Vagina (tissue), 1 donor: ENCODE data around the genes CCNB1 and MAP1B.

- PRO-cap: no peak
- RAMPAGE, long total RNA: no peak
Observed at GRCh38 chr5:68759420-68760046, 334.3 kb upstream of the SLC30A5 start.

- PRO-cap: no peak
- RAMPAGE, long total RNA: no peak
Observed at GRCh38 chr5:69083445-69083805, 10.4 kb upstream of the SLC30A5 start.

DNA sequence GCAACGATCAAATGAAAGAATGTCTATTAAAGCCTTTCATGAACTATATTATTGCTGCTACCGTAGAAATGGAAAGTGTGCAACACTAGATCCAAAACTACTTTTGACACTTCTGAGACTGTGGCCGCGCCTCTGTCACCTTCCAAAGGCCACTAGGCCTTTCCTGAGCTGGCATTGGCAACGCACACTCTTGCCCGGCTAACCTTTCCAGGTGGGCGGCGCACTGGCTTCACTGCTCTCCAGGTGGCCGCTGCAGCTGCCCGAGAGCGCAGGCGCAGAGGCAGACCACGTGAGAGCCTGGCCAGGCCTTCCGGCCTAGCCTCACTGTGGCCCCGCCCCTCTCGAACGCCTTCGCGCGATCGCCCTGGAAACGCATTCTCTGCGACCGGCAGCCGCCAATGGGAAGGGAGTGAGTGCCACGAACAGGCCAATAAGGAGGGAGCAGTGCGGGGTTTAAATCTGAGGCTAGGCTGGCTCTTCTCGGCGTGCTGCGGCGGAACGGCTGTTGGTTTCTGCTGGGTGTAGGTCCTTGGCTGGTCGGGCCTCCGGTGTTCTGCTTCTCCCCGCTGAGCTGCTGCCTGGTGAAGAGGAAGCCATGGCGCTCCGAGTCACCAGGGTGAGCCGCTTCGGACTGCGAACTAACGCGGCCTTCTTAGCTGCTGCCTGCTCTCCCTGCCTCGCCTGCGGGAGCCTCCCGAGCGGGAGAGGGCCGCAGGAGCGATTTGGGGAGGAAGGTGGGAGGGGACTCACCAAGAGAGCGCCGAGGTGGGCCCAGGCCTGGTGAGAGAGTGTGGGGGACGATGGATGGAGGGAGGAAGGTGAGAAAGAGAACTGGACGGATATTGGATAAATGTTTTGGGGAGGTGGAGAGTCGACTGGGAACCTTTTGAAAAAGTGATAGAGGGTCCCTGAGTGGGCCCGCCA is at the start of gene CCNB1:
Gene CCNB1 (plus strand): TSS at position 483 of the 924 bp plus-strand sequence.
- PRO-cap: bidirectional peak, plus-strand start at position 483 of the sequence, minus-strand start at position 258 of the sequence
- RAMPAGE, long total RNA: start-site peak on the plus strand centred at position 481 of the sequence, 26 bp wide, 94 reads

DNA sequence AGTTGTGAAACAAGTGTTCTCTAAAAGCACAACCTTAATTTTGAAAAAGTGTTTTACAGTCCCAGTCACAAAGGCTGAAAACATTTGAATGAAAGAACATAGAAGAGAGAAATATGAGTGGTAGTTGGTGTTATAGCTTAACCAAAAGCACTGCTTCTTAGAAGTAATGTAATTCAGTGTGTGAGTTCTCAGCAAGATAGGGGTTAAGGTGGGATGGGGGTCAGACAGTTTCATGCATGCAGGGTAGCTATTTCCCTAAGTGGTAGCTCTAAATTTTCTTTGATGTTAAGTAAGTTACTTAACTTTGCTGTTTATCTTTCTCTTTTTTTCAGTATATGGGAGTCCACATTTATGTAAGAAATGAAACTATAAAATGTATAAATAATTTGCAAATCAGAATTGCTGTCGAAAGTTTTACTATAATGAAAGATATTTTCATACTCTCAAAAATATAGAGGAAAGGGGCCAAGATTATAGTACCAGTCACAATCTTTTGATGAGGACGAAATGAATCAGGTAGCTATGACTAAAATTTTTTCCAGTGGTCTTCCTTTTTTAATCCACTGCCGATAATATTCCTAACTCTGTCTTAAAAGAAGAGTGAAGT is 2.2 kb downstream of the RAD17 start:
- PRO-cap: no peak
- RAMPAGE, long total RNA: no peak

DNA sequence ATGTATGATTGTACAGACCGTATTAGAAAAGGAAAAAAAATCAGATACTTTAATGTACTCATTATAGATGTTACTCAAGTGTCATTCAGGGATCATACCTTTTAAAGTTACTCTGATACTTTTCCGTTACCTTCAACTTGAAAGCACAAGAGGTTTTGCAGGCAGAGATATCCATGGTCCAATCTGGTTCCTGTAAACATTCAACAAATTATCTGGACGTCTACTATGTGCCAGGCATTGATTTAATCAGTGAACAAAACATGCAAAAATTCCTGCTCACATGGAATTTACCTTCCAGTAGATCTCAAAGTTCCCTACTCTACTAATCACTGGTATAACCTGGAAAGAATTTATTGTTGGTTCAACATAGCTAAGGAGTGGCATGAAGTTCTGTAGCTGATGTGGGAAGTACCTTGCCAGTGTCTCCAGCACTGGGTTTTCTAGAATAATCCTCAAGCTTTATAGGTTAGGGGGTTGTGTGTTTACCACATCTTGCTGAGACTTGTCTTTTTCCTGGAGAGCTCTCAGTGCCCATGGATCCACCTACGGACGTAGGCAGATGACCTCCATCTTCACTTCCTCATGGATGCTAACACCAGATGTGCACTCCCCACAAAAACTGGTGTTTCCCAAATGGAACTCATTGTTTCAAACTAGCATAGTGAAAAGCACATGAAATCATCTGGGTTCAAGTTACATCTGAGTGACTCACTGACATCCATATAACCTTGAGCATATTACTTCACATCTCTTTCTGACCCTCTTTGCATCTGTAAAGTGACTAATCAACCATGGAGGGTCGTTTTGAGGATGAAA is 9.9 kb downstream of the OCLN start:
- PRO-cap: no peak
- RAMPAGE, long total RNA: no peak

- PRO-cap: no peak
- RAMPAGE, long total RNA: start-site peak on the plus strand at chr5:69526555-69526652, 8 reads
Observed at GRCh38 chr5:69525954-69526801, 33.6 kb downstream of the OCLN start.

- PRO-cap: no peak
- RAMPAGE, long total RNA: no peak
Observed at GRCh38 chr5:71748321-71748887, 29.3 kb downstream of the CARTPT start.

DNA sequence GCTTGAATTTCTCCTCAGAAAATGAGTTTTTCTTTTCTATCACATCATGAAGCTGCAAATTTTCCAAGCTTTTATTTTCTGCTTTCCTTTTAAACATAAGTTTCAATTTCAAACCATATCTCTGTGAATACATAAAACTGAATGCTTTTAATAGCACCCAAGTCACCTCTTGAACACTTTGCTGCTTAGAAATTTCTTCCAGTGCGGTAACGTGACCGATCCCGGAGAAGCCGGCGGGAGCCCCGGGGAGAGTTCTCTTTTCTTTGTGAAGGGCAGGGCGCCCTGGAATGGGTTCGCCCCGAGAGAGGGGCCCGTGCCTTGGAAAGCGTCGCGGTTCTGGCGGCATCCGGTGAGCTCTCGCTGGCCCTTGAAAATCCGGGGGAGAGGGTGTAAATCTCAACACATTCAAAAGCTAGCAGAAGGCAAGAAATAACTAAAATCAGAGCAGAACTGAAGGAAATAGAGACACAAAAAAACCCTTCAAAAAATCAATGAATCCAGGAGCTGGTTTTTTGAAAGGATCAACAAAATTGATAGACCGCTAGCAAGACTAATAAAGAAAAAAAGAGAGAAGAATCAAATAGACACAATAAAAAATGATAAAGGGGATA is 131.7 kb downstream of the CARTPT start:
- PRO-cap: no peak
- RAMPAGE, long total RNA: no peak

DNA sequence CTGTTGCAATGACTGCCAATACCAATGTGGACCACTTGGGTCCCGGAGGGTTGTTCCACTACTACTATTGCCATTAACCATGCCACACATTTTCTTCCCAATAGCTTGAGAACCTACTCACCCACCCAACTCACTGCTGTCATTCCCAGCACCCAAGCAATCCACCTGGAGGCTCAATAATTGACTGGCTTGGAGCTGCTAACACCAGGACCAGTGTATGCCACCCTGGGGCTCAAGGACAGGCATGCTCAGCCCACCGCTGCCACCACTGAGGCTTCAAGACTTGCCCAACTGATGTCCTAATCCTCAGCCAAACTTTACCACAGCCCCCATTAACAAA is 190.9 kb upstream of the MAP1B start:
- PRO-cap: no peak
- RAMPAGE, long total RNA: no peak

DNA sequence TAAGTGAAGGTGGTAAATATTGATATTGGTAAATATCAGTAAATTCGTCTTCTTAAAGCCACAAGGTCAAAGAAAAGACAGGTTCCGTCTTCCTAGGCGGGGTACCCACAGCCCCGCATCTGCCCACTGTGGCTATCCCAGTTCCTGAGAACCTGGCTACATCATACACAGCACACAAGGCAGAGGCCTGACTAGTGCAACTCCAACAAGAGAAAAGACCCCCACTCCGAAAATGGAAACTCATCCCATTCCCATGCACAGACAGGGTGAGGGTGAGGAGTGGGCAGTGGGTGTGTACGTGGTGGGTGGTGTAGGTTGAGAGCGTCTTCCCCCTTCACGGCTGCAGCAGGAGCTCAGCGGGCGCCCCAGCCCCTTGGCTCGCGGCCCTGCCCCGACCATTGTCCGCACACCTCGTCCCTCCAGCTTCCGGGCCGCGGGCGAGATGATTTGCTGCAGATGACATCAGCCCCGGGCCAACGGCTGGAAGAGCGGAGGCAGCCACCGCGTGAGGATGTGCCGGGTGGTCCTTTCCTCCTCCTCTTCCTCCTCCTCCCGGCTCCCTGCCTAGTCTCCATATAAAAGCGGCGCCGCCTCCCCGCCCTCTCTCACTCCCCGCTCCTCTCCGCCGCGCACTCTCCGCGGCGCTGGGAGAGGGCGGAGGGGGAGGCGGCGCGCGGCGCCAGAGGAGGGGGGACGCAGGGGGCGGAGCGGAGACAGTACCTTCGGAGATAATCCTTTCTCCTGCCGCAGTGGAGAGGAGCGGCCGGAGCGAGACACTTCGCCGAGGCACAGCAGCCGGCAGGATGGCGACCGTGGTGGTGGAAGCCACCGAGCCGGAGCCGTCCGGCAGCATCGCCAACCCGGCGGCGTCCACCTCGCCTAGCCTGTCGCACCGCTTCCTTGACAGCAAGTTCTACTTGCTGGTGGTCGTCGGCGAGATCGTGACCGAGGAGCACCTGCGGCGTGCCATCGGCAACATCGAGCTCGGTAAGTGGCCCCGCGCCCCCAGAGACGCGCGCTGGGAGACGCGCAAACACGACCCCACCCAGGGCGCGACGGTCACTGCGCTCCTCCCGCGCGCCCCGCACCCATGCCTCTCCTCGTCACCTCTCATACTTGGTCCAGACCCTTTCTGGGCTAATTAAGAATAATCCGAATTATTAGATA is at the start of gene MAP1B:
Gene MAP1B (plus strand): TSS at position 747 of the 1,167 bp plus-strand sequence.
- PRO-cap: bidirectional peak, plus-strand start at position 752 of the sequence, minus-strand start at position 646 of the sequence
- RAMPAGE, long total RNA: start-site peak on the plus strand centred at position 729 of the sequence, 67 bp wide, 2,530 reads

DNA sequence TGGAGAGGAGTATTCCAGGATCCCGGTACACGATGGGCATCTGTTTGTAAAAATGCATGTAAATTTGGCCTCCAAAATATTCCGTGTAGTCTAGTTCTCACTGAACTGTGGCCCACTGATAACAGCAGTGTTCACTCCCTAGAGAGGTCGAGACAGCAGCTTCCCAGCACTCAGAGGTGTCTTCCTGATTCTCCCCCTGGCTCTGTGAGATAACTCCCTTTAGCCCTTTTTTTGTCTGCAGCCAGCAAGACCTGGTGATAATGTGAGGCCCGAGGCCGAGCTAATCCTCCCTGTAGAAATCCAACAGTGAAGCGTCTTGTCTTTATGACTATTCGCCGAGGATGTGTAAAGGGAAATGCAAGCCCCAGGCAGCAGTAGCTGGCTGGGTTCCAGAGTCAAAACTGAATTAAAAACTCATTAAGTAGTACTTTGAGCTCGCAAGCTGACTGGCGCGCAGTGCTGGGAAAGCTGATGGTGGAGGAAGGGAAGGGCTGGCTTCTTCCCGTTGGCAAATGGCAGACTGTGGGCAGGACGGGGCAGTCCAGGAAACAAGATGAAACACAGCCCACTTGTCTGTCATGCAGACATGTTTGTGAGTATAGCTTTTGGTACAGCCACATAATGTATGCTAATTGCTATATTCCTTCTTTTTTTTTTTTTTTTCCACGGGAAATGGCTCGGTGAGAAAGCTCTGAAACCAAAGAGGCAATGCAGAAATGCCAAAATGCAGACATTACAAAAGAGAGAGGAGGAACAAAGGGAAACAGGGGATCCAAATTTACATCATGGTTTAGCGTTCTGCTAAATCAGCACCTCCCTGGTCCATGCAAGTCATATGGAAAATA is 59.3 kb downstream of the MAP1B start:
- PRO-cap: no peak
- RAMPAGE, long total RNA: no peak

GRCh38 chr5:72281878-72282664 is 38.0 kb downstream of the MRPS27 start:
- PRO-cap: no peak
- RAMPAGE, long total RNA: no peak

DNA sequence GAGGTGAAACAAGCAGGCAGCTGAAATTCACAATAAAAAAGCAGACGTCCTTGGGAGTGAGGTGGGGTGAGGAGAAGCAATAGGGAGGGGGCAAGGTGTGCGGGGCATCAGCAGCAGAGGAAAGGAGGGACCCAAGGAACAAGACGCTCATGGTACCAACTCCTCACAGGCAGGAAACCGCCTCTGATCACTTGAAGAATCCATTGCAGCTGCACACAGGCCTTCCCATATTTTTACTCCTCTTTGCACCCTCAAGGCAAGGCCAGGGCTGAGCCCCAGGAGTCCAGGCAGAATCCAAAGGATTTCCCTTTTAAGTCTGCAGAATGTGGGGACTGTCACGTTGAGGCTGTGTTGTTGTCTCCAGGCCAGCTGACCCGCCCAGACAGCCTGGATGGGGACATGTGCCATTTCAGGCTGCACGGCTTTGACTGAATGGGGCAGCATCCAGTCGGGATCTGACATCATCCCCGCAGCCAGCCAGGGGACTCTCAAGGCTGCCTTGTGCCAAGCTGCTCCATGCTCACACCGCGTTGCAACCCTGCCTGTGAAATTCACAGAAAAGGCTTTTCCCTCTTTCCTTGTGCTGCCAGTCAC is 2.1 kb upstream of the ZNF366 start:
- PRO-cap: unidirectional peak, minus-strand start at position 457 of the sequence
- RAMPAGE, long total RNA: no peak

DNA sequence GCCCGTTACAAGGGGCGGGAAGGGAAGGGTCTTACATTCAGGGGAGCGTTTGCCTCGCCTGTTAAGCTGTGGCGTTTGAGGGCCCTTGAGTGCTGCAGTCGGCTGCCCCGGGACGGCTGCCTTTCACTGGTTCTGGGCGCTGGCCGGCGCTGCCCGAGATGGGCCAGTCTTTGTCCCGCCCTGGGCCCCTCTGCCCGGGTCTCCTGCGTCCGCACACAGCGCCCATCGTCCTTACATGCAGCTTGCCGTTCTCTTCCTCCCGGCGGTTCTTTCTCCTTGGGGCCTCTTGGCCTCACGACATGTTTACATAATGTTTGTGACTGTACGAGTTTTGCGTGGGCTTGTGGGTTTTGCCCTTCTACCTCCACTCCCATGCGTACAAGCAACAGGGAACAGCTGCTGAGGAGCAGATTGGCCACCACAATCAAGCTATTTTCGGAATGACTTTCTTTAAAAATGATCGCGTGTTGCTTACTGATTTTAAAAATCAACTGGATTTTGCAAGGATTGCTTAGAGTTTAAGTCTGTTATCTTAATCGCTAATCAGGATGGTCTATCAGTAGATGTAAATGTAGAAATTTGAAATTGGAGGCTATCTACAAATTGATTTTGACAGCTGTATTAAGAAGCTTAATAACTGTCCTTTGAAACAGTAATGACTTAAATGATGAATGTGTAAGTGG is 695 bp downstream of the TNPO1 start:
- PRO-cap: no peak
- RAMPAGE, long total RNA: no peak

- PRO-cap: no peak
- RAMPAGE, long total RNA: no peak
Observed at GRCh38 chr5:72866595-72867322, 50.3 kb downstream of the TNPO1 start.

GRCh38 chr5:72913686-72914439 is 42.0 kb upstream of the FCHO2 start:
- PRO-cap: no peak
- RAMPAGE, long total RNA: no peak

DNA sequence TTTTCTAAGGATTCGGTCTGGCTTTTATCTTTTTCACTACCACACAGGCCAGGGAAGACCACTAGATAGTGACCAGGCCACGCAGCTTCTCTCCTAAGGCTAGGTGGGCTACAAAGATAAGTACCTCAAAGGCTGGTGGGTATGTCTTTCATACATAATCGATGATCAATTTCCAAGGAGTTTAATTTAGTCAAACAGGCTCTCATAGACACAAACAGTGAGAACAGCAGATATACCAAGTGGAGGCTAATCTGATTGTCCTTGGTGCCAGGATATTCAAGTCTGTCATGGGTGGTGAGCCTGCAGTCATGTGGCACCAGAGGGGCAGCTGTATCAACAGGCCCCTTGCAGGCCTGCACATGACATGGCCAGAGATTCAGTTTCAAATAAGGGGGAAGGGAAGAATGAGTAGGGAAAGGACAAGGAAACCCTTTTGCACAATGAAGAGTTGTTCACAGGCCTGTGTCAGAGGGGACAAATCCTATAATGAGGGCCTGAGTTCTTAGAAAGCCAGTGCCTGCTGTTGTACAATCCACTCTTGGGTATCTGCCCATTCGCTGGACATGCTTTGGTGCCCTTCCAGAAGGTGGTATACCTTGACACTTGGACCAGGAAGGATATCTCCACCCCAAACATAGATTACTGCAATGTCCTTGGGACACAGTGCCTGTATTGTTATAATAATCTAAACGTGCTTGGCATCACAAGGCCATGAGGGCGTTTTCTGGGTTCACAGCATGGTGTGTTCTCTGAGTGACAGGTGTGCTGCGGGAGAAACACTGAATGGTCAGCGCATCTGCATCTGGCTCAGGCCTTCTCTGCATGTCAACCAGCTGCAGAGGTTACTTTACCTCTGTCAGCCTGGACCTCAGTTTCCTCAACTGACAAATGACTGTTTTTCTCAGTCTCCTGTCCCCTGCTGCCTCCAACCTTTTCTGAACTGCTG is 2.0 kb upstream of the TMEM171 start:
- PRO-cap: no peak
- RAMPAGE, long total RNA: no peak

GRCh38 chr5:73215567-73216764 is 43.0 kb downstream of the TMEM174 start:
- PRO-cap: unidirectional peak, plus-strand start at chr5:73216247
- RAMPAGE, long total RNA: no peak

GRCh38 chr5:73447075-73447749 is 1.4 kb downstream of the FOXD1 start:
- PRO-cap: unidirectional peak, plus-strand start at chr5:73447653
- RAMPAGE, long total RNA: no peak

DNA sequence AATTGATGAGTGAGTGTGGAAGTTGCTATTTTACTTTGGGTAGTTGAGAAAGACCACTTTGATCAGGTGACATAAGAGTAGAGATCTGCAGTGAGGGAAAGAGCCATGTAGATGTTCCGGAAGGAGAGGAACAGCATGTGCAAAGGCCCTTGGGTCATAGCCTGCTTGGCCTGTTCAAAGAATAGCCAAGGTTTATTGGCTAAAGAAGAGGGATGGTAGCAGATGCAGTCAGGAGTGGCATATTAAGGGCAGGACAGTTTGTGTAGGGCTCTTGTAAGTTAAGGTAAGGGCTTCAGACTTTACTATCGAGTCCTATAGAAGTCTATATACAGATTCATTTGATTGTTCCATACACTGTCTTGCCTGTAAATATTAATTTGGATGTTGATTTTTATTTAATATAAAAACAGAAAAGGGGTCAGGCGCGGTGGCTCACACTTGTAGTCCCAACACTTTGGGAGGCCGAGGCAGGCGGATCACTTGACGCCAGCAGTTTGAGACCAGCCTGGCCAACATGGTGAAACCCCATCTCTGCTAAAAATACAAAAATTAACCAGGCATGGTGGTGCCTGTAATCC is 3.3 kb downstream of the BTF3 start:
- PRO-cap: no peak
- RAMPAGE, long total RNA: no peak